SK-N-DZ (cell line): ENCODE measurements around a stretch of chr1.

DNA sequence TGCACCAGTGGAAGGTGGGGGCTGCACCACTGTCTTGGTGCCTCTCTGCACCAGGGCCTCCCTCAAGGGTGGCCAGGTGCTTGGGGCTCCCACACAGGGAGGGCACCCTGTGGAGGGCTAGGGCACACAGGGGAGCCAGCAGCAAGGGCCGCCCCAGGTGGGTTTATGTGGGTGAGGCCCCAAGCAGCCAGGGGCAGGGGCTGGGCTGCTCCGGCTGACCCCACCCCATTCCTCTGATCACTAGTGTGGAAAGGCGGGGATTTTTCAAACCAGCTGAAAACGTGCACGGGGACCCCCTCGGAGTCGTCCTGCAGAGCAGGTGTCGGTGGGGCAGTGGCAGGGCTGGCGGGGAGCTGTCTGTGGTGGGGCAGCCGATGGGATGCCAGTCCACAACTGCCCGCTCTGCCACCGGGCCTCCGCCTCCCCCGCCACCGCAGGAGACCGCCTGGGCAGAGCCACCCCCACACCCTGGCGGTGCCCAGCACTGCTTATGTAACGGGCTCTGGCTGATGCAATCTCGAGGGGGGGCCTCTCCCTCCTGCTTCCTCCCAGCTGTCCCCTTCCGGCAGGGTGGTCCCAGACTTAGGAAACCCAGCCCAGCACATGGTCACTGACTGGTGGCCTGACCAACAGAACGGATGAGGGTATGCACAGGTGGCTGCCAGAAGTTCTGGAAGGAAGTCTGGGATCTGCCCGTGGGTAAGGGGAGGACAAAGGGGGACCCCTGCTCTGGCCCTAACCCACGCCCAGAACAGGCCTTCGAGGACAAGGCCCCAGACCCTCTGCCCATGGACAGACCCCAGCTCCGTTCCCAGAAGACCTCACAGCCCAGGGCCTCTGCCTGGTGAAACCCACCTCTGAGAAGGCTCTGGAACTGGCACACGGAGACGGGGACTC lies 9.4 kb downstream of the CHD5 start:
RAMPAGE:
- cytosol, long total RNA = no peak
- nucleus, long total RNA = no peak

DNA sequence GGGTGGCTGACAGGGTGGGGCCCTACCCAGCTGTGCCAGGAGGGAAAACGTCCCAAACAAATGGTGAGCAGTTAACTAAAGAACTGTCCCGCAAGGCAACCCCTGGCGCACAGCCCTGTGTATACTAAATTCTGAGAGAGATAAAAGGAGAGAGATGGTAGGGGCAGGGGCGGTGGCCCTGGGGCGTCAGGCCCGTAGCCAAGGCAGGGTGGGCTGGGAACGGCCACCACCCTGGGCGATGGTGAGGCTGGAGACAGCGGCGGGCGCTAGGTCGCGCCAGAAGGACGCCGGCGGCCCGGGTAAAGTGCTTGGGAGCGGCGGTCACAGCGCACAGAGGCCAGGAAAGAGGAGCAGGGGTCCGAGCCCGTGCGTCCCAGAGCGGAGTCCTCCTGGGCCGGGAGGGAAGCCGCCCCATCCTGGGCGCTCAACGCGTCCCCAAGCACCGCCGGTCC lies 1.1 kb downstream of the CHD5 start:
RAMPAGE:
- cytosol, long total RNA = no peak
- nucleus, long total RNA = no peak

RAMPAGE:
- cytosol, long total RNA = no peak
- nucleus, long total RNA = no peak
These were observed 1.8 kb downstream of the RPL22 start for GRCh38 chr1:6197352-6198190.

DNA sequence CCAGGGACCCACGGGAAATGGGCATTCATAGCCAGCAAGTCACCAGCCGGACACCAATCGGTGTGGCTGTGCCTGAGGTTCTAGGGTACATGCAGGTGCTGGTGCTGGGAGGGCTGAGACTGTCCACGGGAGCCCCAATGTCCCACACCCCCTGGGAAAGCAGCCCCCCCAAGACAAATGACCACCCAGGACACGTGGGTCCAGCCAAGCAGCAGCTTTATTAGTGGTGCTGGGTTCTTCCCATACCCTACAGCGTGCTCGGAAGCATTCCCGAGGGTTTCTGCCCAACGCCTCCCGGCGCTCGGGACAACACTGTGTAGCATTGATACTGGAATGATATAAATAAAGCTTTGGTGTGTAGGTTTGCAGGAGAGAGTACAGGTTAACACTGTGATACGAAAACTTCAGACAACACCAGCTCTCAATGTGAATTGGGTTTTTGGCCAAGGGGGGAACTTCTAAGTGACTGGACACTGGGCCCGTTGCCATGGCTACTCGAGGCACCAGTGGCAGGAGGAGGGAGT lies 3.2 kb upstream of the GPR153 start:
RAMPAGE:
- cytosol, long total RNA = no peak
- nucleus, long total RNA = no peak

RAMPAGE:
- cytosol, long total RNA = no peak
- nucleus, long total RNA = no peak
These were observed 36.3 kb downstream of the ACOT7 start for GRCh38 chr1:6357321-6357655.

DNA sequence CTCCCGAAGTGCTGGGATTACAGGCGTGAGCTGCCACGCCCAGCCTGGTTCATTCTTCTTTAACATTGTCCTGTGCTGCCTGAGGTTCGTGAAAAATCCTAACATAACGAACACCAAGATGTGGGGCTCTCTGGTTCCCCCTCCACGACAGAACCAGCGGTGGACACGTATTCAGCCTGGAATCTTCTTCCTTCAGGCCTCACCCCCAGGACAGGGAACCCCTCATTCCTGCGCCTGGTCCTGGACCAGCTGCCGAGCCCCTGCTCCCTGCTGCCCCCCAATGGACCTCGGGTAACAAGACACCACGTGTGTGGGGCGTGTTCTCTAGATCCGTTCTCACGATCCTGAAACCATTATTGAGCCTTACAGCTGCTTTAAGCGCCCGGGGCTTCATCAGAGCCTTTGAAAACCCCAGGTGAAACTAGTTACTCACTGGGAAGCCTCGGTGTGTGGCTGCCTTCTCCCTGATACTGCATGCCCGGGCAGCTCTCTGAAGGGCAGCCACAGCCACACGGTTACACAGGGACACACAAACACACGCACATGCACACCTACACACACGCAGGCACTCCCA lies 5.4 kb downstream of the HES2 start:
RAMPAGE:
- cytosol, long total RNA = no peak
- nucleus, long total RNA = no peak

DNA sequence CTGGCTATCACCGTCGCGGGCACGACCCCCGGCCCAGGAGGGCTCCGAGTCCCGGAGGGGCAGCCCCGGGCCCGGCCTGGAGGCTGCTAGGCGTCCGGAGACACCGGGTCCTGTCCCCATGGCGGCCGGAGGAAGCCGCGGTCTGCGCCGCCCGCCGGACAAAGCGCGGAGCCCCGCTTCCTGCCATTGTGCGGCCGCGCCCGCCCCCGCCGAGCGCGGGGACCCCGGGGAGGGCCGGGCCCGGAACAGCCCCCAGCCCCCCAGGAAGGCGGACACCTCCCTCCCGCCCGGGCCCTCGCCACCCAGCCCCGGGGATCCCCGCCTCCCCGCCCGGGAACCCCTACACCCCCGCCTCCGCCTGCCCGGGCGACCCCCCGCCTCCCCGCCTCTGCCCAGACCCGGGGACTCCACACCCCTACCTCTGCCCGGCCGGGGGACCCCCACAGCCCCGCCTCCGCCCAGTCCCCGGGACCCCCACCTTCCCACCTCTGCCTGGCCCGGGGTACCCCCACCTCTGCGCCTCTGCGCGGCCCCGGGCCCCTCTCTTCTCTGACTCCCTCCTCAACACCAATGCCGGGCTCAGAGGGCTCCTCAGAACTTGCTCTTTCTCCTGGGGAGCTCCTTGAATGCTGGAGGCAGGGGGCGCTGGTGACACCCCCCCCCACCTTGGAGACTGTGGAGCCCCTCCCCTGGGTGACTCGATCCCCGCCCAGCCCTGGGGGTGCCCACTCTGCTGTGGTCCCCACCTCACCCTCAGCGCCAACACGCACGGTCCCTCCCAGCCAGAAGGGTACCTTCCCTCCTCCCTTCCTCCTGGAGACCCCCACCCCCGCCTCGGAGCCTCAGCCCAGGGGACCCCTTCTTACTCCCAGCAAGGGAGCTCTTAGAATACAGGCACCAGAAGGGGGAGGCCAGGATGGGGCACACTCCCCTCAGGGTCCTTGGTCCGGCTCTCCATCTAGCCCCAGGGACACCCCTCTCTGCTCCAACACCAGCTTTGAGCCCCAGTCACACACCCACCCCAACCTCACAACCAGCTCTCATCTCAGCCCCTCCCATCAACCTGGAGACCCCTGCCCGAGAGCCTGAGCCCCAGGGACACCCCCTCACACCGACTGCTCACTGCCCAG lies 5.8 kb downstream of the PLEKHG5 start:
RAMPAGE:
- cytosol, long total RNA = no peak
- nucleus, long total RNA = no peak

DNA sequence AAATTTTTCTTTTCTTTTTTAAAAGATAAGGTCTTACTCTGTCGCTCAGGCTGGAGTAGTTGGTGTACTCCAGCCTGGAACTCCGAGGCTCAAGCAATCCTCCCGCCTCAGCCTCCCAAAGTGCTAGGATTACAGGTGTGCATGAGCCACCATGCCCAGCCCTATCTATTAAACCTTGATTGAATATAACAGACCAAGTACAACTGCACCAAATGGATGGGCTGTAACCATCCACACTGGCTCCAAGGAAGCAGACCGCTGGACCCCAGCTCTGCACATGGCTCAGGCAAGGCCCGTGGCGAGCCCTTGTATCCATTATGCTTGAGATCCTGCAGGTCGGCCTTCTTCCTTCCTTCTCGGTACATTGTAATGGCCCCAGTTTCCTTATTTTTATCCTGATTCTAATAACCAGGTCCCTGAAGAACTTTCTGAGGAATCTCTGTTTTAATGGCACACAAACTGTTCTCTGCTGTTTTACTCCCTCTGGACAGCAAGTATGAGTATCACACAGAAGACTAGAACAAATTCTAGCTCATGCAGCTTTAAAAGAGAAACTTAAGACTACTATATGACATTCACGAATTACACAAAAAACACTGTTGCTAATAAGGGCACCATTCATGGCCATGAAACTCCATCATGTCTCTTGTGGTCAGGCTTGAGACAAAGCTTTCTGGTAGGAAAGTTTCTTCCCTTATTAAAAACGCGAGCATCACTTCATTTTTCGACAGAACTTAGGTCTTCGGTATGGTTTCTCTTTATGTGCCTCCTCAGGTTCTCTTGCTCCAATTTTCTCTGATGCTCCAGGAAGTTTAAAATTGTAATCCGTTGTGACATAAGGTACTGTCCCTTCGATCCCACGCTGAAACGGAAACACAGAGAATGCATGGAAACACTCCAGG lies 28.9 kb downstream of the NOL9 start:
RAMPAGE:
- cytosol, long total RNA = no peak
- nucleus, long total RNA = no peak

GRCh38 chr1:6526215-6527012 lies 27.9 kb downstream of the NOL9 start:
RAMPAGE:
- cytosol, long total RNA = no peak
- nucleus, long total RNA = no peak

RAMPAGE:
- cytosol, long total RNA = no peak
- nucleus, long total RNA = no peak
These were observed 25.4 kb downstream of the NOL9 start for GRCh38 chr1:6528947-6529327.

DNA sequence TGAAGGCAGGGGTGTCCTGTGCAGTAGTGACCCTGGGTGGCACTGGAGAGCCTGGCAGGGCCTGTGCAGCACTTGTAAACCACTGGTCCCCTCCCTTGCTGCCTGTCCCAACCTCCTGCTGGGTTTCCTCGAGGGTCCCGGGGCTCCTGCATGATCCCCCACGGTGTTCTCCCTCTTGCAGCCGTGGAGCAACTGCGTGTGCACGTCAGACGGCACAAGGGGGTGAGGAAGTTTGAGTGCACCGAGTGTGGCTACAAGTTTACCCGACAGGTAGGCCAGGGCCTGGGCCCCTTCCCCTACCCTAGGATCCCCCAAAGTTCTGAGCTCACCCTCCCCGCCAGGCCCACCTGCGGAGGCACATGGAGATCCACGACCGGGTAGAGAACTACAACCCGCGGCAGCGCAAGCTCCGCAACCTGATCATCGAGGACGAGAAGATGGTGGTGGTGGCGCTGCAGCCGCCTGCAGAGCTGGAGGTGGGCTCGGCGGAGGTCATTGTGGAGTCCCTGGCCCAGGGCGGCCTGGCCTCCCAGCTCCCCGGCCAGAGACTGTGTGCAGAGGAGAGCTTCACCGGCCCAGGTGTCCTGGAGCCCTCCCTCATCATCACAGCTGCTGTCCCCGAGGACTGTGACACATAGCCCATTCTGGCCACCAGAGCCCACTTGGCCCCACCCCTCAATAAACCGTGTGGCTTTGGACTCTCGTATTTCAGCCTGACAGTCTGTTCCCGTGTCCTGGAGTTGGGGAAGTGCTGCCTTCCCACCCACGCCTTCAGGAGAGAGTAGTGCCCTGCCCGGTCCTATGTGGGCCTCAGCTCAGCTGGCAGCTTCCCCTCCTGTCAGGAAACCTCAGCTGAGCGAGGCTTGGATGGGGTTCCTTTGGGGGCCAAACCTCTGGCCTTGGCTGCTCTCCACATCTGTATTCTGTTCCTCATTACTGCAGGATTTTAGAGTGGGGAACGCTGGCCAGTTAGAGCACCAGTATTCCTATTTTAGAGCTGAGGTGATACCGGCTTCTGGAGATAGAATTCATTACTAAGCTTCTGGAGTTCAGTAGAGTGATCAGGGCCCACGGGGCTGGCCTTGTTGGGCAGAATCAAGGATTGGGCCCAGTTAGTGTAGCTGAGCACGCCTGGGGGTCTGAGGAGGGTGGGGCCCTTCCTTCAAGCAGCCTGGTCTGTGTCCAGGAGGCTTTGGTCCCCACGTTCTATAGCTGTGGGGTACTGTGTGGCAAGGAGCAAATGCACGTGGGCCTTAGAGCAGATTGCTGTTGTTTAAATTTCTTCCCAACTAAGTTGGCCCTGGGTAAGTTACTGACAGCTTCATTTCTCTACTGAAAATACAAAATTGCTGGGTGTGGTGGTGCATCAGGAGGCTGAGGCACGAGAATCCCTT lies 9.3 kb downstream of the ZBTB48 start:
RAMPAGE:
- cytosol, long total RNA = no peak
- nucleus, long total RNA = no peak

DNA sequence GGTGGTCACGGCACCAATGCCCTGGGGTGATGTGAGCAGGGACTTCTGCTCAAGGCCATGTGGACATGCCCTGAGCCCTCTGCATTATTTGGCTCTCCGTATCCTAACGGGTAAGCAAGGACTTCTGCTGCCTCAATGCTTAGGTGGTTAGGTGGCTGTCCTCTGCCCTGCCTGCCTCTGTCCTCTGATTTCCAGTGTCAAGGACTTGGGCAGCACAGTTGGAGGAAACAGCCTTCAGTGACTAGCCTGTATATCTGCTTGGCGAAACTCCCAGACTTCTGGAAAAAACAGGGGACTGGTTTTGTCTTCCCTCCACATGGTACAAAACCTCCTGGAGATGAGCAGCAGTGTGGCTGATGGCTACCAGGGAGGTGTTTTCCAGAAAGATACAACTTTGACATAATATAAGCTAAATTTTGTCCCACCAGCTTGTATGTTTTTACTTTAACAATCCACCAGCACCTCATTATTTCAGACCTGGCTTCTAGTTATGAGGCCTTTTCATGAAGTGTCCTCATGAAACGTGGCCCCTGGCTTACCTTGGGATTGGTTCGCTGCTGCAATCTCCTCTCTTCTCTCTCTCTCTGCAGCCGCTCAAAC lies 34.3 kb downstream of the DNAJC11 start:
RAMPAGE:
- cytosol, long total RNA = no peak
- nucleus, long total RNA = no peak

GRCh38 chr1:6823020-6823402 lies 37.8 kb downstream of the CAMTA1 start:
RAMPAGE:
- cytosol, long total RNA = no peak
- nucleus, long total RNA = no peak

GRCh38 chr1:6839392-6840148 lies 54.3 kb downstream of the CAMTA1 start:
RAMPAGE:
- cytosol, long total RNA = no peak
- nucleus, long total RNA = no peak

DNA sequence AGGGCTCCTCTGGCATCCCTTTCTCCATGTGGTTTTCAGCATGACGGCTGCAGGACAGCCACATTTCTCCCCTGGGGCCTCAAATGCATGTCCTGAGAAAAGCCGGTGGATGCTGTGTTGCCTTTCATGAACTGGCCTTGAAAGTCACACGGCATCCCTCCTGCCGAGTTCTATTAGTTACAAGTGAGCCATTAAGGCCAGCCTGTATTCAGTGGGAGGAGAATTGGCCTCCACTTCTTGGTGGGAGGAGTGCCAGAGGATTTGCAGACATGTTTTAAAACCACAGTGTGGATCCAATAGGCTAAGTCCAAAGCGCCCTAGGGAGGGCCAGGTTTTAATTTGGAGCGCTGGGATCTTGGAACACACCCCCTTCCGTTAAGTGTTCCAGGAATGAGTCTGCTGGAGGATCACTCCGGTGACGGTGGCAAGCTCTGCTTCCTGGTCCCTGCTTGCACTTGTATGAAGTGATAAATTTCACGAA lies 137.3 kb downstream of the CAMTA1 start:
RAMPAGE:
- cytosol, long total RNA = no peak
- nucleus, long total RNA = no peak

RAMPAGE:
- cytosol, long total RNA = no peak
- nucleus, long total RNA = no peak
These were observed 424.2 kb upstream of the VAMP3 start for GRCh38 chr1:7346722-7347430.

RAMPAGE:
- cytosol, long total RNA = no peak
- nucleus, long total RNA = no peak
These were observed 299.3 kb upstream of the VAMP3 start for GRCh38 chr1:7471585-7472360.

RAMPAGE:
- cytosol, long total RNA = no peak
- nucleus, long total RNA = no peak
These were observed 279.7 kb upstream of the VAMP3 start for GRCh38 chr1:7491039-7492224.

DNA sequence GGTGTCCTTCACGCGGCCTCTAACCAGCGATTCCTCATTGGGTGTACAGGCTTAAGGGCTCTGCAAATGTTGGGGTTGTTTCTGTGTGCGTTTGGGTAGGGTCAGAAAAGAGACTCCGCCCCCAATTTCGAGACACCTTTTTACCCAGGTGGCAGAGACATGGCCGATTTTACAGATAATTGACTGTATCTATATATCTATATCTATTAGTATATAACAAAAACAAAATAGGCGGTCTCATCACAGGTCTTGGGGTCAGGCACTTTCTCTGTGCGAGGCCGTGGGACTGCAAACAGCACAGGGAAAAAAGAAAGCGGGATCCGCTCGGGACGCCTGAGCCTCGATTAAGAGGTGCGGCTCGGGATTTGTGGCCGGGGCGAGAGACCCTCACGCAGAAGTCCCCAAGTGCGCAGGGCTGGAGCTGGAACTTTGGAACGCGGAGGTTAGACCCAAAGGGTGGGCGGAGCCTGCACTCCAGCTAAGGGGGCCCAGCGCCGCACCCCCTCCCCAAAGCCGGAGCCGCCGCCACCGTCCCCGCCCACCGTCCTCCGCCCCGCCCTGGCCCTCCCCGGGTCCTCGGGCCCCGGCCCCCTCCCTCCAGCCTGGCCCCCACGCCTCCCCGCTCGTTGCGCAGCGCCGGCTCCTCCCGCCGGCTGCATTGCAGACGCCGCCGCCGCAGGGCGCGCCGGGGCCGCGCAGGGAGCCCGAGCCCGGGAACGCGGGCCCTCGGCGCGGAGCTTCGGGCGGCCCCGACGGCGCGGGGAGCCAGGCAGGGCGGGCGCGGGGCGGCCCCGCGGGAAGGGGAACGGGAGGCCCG lies 67.4 kb upstream of the VAMP3 start:
RAMPAGE:
- cytosol, long total RNA = no peak
- nucleus, long total RNA = no peak

DNA sequence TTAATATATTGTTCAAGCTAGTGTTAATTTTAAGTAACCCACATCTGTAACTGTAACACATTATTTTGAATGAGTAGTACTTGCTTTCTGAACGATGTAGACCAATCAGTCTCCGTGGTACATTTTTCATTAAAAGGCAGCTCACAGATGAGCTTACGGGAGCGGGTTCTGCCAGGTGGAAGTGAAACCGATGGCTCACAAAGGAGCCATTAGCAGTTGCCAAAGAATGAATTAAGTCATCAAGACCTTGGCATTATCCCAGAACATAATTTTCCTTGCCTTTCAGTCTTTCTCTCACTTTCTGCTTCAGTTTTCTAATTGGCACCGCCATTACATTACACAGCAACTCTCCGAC lies 33.5 kb upstream of the UTS2 start:
RAMPAGE:
- cytosol, long total RNA = no peak
- nucleus, long total RNA = no peak